Ileum (tissue), 1 donor: ENCODE measurements around a stretch of chr5.

- PRO-cap: no peak
Observed at GRCh38 chr5:38464909-38465467, 91.5 kb downstream of the LIFR start.

DNA sequence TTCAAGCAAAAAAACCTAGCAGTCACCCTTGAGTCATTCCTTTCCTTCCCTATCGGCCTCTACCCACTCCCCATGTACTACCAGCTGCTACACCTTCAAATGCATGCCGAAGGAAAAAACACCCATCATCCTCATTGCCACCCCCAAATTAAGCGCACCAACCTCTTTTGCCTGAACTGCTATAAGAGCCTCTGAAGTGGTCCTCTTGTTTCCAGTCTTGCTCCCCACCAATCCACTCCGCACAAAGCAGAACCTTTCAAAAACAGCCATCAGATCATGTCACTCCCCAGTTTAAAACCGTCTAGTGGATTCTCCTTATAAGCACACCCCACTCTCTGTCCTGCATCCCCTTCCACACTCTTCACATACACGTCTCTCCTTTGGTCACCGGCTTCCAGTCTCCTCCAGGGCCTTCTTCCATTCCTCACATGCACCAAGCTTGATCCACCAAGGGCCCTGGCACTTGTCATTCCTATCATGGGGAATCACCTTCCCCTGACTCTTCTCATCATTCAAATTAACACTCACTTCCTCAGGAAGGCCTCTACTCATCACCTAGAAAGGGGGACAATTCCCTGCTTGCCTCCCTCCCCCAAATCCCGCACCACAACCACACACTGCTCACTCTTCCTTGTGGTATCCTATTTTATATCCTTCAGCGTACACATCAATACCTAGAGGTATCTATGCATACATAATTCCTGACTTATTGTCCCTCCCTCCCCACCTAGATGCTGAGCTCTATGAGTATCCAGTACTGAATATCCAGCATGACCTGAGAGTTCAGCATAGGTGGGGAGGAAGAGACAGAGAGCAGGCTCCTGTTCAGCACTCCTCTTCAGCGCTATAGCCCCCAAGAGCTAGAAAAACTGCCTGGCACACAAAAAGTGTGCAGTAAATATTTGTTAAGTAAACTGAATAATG is 12.2 kb downstream of the LIFR start:
- PRO-cap: no peak

DNA sequence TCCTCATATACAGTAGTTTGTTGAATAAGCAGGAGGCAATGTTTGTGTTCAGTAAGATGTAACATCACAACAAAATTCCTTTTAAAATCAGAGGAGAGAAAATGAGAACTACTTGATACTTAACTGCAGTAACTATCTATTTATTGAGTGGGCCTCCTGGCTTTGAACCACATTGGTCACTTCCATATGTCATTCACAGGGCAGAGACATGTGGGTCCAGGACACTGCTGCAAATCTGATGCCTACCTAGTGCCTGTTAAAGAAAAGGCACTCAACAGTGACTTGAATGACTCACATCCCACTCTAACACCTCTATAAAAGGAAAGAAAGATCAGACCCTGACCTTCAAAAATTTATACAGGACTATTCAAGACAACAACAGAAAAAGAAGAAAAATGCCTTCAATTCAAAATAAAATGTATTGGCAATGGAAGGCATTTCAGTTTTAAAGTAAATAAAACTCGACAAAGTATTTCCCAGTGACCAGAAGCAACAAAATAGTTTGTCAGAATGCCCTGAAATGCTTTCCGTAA is 8.1 kb downstream of the LIFR start:
- PRO-cap: no peak

DNA sequence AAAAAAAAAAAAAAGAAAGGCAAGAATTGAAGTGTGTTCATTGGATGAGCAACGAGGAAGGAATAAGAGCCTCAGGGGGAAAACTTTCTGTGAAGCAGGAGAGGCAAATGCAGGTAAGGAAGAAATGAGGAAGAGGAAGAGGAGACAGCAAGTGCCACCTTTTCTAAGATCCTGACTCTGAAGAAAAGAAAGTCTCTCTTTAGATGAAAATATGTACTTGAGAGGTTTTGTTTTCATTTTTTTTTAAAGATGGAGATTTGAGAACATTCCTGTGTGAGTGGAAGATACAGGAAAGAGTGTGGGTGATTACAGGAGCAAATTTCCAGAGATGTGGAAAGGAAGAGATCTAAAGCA is 93.7 kb upstream of the LIFR start:
- PRO-cap: no peak

GRCh38 chr5:38938082-38938540 is 92.3 kb downstream of the OSMR start:
- PRO-cap: no peak

- PRO-cap: no peak
Observed at GRCh38 chr5:38940232-38941377, 94.8 kb downstream of the OSMR start.

DNA sequence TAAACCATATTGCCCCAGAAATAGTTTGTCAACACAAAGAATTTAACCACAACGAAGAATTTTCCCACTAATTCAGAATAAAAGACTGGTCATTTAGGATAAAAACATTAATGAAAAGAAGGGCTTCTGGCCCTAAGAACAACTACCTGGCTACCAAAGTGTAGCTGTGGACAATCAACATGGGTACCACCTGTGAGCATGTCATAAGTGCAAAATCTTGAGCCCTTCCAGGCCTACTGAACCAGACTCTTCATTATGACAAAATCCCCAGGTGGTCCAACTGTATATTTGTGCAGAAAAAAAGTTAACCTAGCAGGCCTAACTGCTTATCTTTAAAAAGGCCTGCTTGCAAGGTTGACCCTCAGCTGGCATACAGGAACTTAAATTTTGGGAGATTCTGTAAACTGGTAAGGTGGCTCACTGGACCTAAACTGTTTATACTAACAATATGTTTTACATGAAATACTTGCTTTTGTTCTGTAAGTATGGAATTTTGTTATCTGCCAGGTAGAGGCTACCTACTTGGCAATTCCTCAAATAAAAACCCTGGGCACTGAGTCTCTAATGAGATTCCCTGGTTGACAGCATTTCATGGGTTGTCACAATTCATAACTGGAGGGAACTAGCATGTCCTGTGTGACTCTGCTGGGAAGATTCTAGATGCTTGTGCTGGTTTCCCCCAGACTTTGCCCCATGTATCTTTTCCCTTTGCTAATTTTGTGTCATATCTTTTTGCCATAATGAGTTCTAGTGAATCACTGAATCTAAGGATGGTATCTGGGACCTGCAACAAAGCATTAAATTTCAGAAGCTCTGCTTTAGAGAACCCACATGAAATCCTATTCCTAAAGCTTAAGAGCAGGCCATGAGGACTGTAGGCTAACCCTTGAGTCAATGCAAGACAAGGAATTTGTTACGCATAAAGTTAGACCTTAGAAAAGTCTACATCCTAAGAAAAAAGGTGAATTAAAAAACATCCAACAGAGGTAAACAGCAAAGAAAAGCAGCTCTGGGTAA is 25.9 kb downstream of the RICTOR start:
- PRO-cap: no peak

GRCh38 chr5:39049454-39050824 is 24.3 kb downstream of the RICTOR start:
- PRO-cap: no peak

DNA sequence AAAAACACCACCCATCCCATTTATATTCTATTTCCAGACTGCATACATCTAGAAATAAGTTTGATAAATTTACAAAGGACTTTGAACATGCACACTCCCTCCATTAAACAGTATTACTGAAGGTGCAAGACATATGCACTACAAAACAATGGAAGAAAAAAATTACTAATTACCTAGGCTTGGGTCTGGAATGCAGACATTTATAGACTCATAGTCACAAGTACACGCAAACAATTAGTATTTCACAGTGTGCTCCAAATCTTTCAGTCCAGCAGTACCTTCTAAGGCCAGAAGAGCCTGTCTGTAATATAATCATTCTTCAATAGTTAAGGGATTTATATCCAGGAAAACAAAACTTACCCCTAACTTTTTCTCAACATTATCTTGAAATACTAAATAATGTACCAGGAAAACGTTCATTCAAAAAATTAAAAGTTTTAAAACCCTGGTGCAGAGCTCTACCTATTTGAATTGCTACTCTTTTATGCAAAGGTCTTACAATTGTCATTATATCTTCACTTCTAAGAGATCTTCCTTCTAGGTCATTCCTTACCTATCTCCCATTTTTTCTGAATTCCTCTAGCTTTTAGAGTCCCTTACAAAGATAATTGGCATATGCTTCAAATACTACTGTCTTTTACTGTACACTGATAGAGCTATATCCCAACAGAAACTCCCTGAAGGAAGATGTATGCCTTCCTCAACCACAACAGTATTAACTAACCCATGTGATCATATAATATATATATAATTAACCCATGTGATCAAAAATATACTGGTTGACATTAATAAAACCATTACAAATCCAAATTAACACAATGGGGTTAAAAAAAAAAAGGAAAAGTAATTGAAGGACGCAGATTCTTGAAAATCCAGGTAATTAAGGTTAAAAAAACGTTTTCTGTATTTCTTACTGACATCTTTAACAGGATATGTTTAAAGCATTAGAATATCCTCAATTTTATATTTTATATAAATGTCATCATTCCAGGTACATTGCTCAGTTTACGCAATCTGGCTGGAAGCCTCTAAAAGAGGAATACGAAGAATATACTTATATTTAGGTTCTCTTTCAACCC is 10.8 kb downstream of the RICTOR start:
- PRO-cap: no peak

GRCh38 chr5:39073098-39073281 is 1.2 kb downstream of the RICTOR start:
- PRO-cap: no peak

DNA sequence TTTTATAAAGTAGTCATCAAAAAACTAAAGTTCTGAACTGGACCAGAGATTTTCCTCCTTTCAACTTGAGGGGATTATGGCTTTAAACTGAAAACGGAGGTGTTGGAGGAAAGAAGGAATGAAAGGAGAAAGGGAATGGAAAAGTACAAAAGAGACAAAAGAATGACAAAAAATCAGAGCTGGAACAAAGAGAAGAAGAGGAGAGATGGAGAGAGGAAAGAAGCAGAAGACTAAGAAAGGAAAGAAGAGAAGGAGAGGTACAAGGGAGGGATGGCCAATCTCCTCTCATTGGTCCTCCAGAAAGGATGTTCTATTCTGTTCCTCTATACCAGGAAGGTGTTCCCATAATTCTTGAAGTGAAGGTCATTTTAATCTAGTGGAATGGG is 59.1 kb upstream of the RICTOR start:
- PRO-cap: no peak

DNA sequence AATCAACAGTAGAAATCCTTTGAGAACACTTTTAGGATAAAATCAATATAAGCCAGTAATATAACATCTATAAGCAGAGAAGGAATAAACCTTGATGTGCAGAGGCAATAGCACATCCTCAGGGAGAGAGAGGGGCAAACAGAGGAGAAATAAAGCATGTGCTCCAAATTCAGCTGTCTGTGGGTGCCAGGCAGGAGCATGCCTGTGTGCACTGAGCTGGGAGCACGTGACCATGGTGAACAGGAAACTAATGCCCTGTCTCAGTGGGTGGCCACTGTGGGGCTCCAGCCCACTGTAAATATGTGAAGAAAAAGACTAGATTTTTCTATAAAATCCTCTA is 55.4 kb downstream of the FYB1 start:
- PRO-cap: no peak

DNA sequence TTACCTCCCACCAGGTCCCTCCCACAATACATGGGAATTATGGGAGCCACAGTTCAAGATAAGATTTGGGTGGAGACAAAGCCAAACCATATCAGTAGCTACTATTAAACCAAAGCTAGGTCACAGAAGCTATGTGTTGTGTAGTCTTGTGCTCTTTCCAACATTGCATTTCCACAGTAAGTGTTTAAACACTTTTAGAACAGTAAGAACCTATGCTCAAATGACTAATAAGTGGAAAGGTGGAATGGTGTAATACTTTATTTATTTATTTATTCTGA is 22.7 kb downstream of the DAB2 start:
- PRO-cap: no peak

DNA sequence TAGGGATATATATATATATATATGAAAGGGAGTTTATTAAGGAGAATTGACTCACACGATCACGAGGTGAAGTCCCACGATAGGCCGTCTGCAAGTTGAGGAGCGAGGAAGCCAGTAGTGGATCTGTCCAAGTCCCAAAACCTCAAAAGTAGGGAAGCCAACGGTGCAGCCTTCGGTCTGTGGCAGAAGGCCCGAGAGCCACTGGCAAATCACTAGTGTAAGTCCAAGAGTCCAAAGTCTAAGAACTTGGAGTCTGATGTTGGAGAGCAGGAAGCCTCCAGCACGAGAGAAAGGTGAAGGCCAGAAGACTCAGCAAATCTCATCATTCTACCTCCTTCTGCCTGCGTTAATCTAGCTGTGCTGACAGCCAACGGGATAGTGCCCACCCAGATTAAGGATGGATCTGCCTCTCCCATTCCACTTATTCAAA is 23.8 kb upstream of the DAB2 start:
- PRO-cap: bidirectional peak, plus-strand start at position 256 of the sequence, minus-strand start at position 203 of the sequence

DNA sequence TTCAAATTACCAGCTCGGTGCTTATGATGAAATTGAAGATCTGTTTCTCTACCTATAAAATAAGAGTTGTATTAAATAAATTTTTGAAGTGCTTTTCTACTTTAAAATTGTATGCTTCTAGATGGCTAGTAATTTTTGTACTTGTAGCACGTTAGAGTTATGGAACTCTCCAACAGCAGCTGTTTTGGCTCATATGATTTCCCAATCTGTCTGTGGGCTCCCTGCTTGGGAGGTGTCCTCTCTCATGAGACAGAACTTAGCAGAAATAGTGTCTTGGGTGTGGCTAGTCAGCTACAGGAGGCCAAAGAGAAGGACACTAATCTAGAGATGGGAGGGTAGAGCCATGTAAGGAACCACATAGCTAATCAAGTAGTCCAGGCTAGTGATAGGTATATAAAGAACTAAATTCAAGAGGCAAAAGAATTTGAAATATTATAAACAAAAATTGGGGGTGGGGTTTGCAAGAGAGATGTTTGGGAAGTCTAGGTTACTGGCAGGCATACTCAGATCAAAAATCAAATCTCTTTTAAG is 78.4 kb upstream of the DAB2 start:
- PRO-cap: no peak

DNA sequence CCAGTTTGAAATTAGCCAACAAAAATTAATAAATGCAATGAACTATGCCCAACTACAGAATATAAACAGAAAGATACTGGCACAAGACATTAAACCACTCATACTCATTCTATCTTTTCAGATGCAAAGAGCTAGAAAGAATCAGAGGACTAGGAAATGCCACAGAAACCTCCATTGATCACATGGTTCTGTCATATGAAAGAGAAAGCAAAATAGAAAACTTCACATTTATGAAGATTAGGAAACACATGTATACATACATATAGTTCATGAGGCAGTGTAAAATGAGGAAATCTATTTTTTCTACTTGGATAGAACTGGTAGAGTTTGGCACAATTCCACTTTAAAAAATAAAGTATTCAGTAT is 275.1 kb upstream of the PTGER4 start:
- PRO-cap: no peak

DNA sequence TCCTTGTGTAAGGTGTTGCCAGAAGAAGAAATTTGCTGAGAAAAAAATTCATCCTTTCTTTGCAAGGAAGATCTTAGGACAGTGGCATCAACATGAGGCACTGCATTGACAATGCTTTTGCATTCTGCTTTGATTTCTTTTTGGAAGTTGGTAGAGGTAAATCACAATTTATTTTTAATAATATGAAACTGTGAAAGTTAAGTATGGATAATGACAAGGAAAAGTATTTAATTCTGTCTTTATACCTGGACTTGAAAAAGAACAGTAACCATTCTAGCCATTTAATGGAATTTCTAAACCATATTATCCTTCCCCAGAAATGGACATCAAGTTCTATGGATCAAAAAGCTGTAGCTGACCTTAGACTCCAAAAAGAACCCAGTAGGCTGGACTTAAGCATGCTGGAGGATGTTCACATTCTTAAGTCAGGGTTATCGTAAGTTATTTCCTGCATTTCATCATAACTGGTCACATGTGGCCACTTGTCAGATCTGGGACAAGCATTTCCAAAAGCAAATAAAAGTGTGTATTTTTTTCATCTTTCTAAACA is 274.7 kb upstream of the PTGER4 start:
- PRO-cap: no peak

DNA sequence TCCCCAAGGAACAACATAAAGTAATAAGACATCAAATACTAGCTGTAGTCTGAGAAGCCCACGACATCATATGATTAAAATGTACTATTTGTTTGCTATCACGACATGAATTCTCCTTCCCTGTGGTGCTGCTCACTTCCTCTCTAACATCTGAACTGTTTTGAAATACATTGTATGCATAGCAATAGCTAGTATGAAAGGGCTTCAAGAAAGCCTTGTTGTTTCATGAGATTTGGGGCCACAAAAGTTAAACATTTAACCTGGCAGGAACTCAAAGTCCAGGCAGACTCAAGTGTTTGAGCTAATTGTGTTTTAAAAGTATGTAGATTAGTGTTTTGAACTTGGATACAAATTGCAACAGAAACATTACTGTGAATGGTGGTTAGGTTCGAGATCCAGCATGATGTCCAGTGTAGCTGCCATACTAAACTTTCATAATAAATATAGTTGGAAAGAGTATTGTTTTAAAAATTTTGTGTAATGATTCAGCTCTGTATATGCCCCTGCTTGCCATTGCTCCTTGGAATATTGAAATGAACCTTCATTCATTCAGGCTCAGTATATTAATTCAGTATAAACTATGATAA is 237.3 kb upstream of the PTGER4 start:
- PRO-cap: bidirectional peak, plus-strand start at position 376 of the sequence, minus-strand start at position 152 of the sequence

- PRO-cap: no peak
Observed at GRCh38 chr5:40649413-40649818, 30.3 kb upstream of the PTGER4 start.

GRCh38 chr5:40680665-40681243 is 1.0 kb downstream of the PTGER4 start:
- PRO-cap: no peak